Keratinocyte (primary cell): ENCODE data around the gene SCMH1.

GRCh38 chr1:40663027-40664130, 2.1 kb downstream of the RIMS3 start:
CAGE:
- cytosol, long polyA minus RNA, result no peak
- cytosol, long polyA plus RNA, result no peak
- long polyA plus RNA, result no peak
- nucleus, long polyA minus RNA, result no peak
- nucleus, long polyA plus RNA, result no peak

DNA sequence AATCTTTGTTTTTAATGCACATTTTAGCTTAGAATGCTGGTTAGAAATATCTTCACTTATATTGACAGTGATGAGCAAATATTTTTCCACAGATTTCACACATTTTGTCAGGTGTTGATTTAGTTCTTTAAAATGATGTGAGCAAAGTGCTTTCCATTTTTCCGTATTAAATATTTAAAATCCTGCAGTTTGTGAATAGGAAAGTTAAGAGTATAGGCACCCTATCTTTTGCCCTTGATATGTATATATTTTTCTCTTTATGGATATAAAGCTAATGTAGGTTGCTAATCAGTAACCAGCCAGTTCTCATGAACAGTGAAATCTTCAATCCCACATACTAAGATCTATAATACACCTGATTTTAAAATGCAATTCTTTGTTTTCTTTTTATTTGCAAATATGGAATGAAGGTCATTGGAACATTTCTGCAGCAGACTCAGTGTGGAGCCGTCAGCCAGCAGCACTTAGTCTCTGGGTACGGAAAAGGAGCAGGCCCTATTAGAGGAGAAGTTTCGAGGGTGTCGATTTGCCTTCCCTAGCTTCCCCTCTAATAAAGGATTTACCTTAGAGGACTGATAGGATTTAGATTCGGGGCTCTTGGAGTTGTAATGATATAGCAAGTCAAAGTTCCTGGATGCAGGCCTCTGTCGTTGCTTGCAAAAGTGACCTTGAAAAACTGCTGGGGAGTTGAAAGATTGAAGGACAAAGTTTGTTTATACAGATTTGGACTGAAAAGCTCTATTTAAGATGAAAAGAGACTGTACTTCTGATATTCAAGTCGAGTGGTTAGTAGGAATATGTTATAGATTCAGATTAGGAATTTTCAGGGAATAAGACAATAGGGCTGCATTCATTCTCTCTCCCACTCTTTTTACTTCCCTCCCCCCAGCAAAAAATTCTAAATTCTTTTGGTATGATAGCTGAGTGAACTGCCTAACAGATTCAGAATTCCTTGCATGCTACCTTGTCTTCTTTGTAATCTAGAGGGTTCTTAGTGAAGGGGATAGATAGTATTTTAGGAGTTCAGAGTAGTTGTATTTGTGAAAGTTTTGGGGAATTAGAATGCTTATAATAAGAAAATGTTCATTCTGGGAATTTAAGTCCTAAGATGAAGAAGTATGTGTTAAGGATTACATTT, 19.0 kb downstream of the NFYC start:
CAGE:
- cytosol, long polyA minus RNA, result no peak
- cytosol, long polyA plus RNA, result no peak
- long polyA plus RNA, result no peak
- nucleus, long polyA minus RNA, result no peak
- nucleus, long polyA plus RNA, result no peak

DNA sequence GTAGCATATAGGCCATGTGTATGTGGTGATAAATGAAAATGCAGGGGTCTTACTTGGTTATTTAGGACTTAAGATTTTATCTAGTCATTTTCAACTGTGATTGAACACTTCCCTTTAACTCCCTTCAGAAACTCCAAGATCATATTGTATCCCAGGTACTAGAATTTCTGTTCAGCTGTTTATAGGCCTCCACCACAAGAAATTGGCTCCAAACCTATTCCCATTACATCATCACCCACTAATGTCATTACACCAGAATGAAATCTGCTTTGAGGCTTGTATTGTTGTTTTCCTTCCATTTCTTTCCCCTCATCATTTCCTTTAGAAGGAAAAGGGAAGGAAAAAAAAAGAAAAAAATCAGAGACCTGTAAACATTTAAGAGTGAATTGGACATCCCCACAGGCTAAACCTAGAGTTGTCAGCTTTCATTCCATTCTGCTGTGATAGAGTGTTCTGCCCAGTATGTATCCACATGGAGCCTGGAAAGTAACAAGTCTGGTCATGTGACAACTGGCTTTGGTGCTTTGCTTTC, 44.5 kb downstream of the NFYC start:
CAGE:
- cytosol, long polyA minus RNA, result no peak
- cytosol, long polyA plus RNA, result no peak
- long polyA plus RNA, result no peak
- nucleus, long polyA minus RNA, result no peak
- nucleus, long polyA plus RNA, result no peak

DNA sequence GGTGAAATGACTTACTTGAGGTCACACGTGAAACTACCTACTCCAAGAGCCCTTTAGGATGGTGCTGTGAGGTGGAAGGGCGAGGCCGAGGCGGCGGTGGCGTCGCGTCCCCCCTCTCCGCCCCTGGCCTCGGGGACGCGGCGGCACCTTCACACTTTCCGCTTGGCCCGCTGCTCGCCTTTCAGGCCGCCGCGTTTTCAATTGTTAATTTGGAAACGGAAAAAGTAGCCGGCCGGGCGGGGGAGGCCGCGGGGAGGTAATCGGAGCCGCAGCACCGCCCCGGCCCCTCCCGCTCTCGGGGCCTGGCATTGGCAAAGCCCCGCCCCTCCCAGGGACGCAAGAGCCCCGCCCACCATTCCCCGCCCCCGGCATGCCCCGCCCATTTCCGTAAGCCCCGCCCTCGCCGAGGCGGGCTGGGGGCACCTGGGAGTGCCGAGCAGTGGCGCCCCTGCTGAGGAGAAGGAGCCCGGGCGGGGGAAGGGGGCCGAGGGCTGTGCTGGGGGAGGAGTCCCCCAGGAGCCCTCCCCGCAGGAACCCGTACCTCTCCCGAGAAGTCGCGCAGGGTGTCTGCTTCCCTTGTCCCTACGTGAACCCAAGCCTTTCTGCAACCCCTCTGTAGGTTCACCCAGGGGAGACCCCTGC, 18.7 kb downstream of the KCNQ4 start:
CAGE:
- cytosol, long polyA minus RNA, result no peak
- cytosol, long polyA plus RNA, result no peak
- long polyA plus RNA, result no peak
- nucleus, long polyA minus RNA, result no peak
- nucleus, long polyA plus RNA, result no peak

DNA sequence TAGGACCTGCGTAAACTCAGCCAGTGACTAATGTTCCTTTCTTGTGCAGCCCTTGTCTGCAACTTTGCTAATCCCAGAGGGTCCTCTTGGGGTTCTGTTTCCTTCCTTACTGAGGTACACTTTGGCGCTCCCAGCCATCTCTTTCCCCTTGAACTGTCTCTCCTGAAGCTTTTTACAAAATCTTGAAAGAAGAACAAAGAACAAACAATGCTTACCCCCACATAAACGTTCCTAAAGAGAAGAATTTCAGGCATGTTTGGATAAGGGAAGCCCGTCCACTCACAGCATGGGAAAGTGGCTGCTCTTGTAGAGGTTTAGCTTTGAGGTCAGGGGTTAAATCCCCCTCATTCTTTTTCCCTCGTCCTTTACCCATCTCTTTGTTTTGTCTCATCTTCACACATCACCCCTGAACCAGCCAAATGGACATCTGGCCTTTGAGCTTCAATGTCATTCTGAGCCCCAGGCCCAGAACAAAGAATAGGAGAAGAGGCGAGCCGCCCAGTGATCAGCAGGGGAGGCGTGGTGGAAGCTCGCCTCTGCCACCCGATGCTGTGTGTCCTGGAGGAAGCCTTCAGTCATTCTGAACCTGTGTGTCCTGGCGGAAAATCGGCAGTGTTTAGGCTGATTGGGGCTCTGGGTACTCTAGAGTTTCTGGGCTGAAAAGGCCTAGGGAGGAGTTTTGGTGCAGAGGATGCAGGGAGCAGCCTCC, 37.2 kb downstream of the CITED4 start:
CAGE:
- cytosol, long polyA minus RNA, result no peak
- cytosol, long polyA plus RNA, result no peak
- long polyA plus RNA, result no peak
- nucleus, long polyA minus RNA, result no peak
- nucleus, long polyA plus RNA, result no peak

GRCh38 chr1:40981526-40982389, 2.3 kb downstream of the CTPS1 start:
CAGE:
- cytosol, long polyA minus RNA, result no peak
- cytosol, long polyA plus RNA, result no peak
- long polyA plus RNA, result no peak
- nucleus, long polyA minus RNA, result no peak
- nucleus, long polyA plus RNA, result no peak

CAGE:
- cytosol, long polyA minus RNA, result no peak
- cytosol, long polyA plus RNA, result no peak
- long polyA plus RNA, result no peak
- nucleus, long polyA minus RNA, result no peak
- nucleus, long polyA plus RNA, result no peak
Measured at GRCh38 chr1:41100783-41101264, 79.3 kb upstream of the SLFNL1 start.

GRCh38 chr1:41149439-41149890, 92.6 kb downstream of the SCMH1 start:
CAGE:
- cytosol, long polyA minus RNA, result no peak
- cytosol, long polyA plus RNA, result no peak
- long polyA plus RNA, result no peak
- nucleus, long polyA minus RNA, result no peak
- nucleus, long polyA plus RNA, result no peak

CAGE:
- cytosol, long polyA minus RNA, result start-site peak on the minus strand at chr1:41242217-41242311, 6 reads
- cytosol, long polyA plus RNA, result no peak
- long polyA plus RNA, result start-site peak on the minus strand at chr1:41242111-41242138, 46 and 10 reads in 2 replicates
- nucleus, long polyA minus RNA, result no peak
- nucleus, long polyA plus RNA, result no peak
Measured at GRCh38 chr1:41241958-41242909, at the start of gene SCMH1. Gene SCMH1, minus strand, starts transcription at chr1:41242306.

DNA sequence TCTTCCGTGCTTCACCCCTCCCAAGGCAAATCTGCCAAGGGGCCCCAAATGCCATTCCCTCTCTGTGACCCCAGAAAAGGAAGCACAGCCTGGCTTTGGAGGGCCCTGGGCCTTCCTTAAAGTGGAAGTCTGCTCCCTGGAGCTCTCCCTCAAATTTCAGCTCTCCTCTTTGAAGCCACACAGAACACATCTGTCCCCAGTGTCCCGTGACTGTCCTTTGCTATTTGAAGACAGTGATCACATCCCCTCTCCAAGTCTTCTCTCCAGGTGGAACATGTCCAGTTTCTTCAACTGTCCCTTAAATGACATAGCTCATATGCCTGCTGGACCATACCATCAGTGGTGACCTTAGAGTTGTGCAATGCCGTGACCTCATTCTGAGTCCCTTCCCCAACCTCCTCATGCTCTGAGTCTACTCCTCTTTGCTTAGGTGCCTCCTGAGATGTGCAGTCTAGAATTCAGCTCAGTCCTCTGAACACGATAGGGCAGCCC, 100.7 kb upstream of the SCMH1 start:
CAGE:
- cytosol, long polyA minus RNA, result no peak
- cytosol, long polyA plus RNA, result no peak
- long polyA plus RNA, result no peak
- nucleus, long polyA minus RNA, result no peak
- nucleus, long polyA plus RNA, result no peak

CAGE:
- cytosol, long polyA minus RNA, result no peak
- cytosol, long polyA plus RNA, result no peak
- long polyA plus RNA, result no peak
- nucleus, long polyA minus RNA, result no peak
- nucleus, long polyA plus RNA, result no peak
Measured at GRCh38 chr1:41500089-41501178, 16.0 kb upstream of the EDN2 start.

DNA sequence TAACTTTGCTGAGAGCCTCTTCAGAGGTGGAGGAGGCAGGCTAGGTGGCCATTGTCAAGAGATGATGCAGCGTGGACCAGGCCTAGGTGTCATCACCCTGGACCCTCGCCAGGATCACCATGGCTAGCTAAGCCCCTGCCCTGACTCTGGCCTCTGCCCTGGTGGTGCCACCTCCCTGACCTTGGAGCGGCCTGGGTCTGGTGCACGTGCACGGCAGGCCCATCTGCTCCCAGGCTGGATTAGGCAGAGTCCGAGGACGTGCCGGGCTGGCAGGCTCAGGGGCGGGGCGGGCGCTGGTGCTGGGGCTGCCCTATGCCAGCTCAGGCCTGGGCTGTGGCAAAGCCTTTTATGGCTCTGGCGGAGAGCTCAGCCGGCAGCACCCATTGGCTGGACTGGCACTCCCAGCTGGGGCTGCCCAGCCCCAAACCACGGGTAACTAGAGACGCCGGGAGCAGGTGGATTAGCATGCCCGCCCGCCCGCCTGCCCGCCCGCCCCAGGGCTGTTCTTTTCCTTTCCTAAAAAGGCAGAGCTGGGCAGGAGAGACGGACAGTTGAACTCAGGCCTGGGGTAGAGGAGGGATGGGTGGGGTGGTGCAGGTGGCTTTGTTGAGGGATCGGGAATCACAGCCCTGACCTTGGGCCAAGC, 17.1 kb upstream of the EDN2 start:
CAGE:
- cytosol, long polyA minus RNA, result no peak
- cytosol, long polyA plus RNA, result no peak
- long polyA plus RNA, result no peak
- nucleus, long polyA minus RNA, result no peak
- nucleus, long polyA plus RNA, result no peak

DNA sequence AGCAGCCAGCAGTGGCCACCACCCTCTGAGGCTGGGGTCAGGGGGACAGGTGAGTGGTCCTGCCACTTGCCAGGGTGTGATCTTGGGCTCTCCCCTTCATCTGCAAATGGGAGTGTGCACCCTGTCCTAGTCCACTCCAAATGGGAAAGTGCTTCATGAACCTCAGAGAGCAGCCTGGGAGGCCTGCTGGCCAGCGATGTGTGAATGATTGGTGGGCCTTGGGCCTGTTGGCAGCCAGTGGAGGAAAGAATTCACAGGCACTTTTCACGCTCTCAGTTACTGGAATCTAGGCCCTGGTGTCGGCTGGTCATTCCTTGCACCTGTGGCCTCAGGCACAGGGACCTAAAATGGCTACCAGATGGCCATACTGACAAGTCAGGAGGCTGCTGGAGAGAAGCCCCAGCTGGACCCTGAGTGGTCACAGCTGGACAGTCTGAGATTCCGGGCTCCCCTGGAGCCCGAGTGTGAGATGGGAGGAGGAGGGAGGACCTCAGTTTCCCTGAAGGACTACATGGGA, 18.4 kb upstream of the EDN2 start:
CAGE:
- cytosol, long polyA minus RNA, result no peak
- cytosol, long polyA plus RNA, result no peak
- long polyA plus RNA, result no peak
- nucleus, long polyA minus RNA, result no peak
- nucleus, long polyA plus RNA, result no peak

DNA sequence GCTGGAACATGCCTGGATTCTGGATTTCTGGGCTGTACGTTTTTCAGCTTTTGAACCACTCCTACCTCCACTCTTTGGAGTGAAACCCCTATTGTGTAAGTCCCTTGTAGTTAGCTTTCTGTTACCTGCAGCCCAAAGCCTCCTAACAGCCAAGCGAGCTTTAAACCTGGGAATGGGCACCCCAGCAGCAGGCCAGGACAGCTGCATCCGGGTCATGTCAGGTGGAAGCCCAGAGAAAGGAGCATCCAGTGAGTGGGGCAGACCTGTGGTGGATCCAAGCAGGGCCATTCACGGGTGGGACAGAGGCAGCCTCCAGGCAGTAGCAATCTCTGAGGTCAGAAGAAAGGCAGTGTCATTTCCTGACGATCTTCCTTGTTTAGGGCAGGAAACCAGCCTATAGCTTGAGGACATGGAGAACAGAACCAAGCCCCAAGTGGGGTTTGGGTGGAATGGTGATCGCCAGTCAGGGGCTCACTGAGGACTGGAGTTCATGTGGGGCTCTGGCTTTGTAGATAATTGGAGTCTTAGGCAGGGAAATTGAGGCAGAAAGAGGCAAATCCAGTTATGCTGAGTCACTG, 209.5 kb downstream of the HIVEP3 start:
CAGE:
- cytosol, long polyA minus RNA, result no peak
- cytosol, long polyA plus RNA, result no peak
- long polyA plus RNA, result no peak
- nucleus, long polyA minus RNA, result no peak
- nucleus, long polyA plus RNA, result no peak

CAGE:
- cytosol, long polyA minus RNA, result no peak
- cytosol, long polyA plus RNA, result no peak
- long polyA plus RNA, result no peak
- nucleus, long polyA minus RNA, result no peak
- nucleus, long polyA plus RNA, result no peak
Measured at GRCh38 chr1:41751654-41752509, 166.8 kb downstream of the HIVEP3 start.

CAGE:
- cytosol, long polyA minus RNA, result no peak
- cytosol, long polyA plus RNA, result no peak
- long polyA plus RNA, result no peak
- nucleus, long polyA minus RNA, result no peak
- nucleus, long polyA plus RNA, result no peak
Measured at GRCh38 chr1:41807330-41807873, 111.3 kb downstream of the HIVEP3 start.

DNA sequence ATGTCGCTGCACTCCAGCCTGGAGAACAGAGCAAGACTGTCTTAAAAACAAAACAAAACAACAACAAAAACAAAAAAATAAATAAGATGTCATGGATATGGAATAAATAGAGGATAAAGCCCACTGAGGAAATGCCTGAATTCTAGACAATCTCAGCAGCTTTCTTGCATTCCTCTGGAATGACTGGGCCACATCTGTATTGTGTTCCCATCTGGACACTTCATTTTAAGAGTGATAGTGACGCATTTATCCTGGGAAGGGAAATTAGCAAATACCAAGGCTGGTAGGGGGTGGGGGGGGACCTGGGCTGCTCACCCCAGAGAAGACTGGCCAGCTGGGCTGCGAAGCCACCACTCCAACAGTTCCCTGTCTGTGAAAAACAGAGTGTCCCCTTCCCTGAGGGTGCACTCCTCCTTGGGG, 106.3 kb downstream of the HIVEP3 start:
CAGE:
- cytosol, long polyA minus RNA, result no peak
- cytosol, long polyA plus RNA, result no peak
- long polyA plus RNA, result no peak
- nucleus, long polyA minus RNA, result no peak
- nucleus, long polyA plus RNA, result no peak

DNA sequence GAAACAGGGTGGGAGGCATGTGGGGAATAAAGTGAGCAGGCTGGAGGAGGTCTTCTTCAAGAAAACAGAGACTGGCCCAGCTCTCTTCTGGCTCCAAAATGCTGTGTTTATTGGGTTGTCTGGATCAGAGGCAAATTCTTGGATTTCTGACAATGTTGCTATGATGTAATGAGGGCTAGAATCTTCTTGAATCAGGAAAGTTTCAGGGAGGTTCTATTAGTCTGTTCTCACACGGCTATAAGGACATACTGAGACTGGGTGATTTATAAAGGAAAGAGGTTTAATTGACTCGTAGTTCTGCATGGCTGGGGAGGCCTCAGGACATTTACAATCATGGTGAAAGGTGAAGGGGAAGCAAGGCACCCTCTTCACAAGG, 65.7 kb downstream of the HIVEP3 start:
CAGE:
- cytosol, long polyA minus RNA, result no peak
- cytosol, long polyA plus RNA, result no peak
- long polyA plus RNA, result no peak
- nucleus, long polyA minus RNA, result no peak
- nucleus, long polyA plus RNA, result no peak

GRCh38 chr1:41916969-41917412, 1.7 kb downstream of the HIVEP3 start:
CAGE:
- cytosol, long polyA minus RNA, result no peak
- cytosol, long polyA plus RNA, result no peak
- long polyA plus RNA, result no peak
- nucleus, long polyA minus RNA, result no peak
- nucleus, long polyA plus RNA, result no peak

GRCh38 chr1:42176447-42177552, 12.3 kb upstream of the GUCA2A start:
CAGE:
- cytosol, long polyA minus RNA, result start-site peak on the minus strand at chr1:42176786-42176876, 7 reads; start-site peak on the minus strand at chr1:42176992-42177035, 7 reads
- cytosol, long polyA plus RNA, result no peak
- long polyA plus RNA, result no peak
- nucleus, long polyA minus RNA, result no peak
- nucleus, long polyA plus RNA, result start-site peak on the minus strand at chr1:42176735-42177150, 987 and 600 reads in 2 replicates